Metastatic Breast Carcinoma in the Brain (tissue), 10 donors: Measurements from ENCODE around the gene DDOST.

- PRO-cap, 10 experiments, result no peak in any of the 10 experiments
Measured at GRCh38 chr1:20302010-20302448, 11.4 kb downstream of the VWA5B1 start.

DNA sequence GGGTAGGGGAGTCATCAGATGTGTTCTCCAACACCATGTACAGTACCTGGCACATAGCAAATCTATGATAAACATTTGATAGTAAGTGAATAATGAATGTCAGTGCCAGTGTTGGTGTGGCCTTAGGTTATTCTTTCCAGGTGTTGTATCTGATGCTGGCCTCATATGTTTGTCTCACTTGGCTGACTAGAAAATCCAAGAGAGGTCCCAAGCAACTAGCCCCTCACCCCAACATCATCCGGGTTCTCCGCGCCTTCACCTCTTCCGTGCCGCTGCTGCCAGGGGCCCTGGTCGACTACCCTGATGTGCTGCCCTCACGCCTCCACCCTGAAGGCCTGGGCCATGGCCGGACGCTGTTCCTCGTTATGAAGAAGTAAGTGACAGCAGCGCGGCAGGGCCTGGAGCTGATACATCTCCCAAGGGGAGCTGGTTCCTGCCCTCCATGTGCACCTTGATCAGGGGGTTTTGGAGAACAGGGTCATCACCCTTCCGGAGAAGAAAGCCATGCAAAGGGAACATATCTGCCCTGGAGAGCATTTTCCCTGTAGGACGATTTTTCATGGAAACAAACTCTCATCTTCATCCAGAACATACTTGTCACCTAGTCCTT is 11.1 kb downstream of the PINK1 start:
- PRO-cap, 10 experiments, result no peak in any of the 10 experiments

- PRO-cap, 10 experiments, result no peak in any of the 10 experiments
Measured at GRCh38 chr1:20660333-20661137, 634 bp downstream of the DDOST start.

GRCh38 chr1:20661138-20662057 is at the start of gene DDOST:
Gene DDOST (minus strand): TSS chr1:20661369.
- PRO-cap, 10 experiments, result peak in 10 of 10 experiments; most common plus-strand start chr1:20661709 (in 4); most common minus-strand start chr1:20661365 (in 8)

- PRO-cap, 10 experiments, result peak in 4 of 10 experiments; most common plus-strand start chr1:20685364 (in 2); most common minus-strand start chr1:20685207 (in 2)
Measured at GRCh38 chr1:20685009-20685454, 23.9 kb upstream of the DDOST start.

DNA sequence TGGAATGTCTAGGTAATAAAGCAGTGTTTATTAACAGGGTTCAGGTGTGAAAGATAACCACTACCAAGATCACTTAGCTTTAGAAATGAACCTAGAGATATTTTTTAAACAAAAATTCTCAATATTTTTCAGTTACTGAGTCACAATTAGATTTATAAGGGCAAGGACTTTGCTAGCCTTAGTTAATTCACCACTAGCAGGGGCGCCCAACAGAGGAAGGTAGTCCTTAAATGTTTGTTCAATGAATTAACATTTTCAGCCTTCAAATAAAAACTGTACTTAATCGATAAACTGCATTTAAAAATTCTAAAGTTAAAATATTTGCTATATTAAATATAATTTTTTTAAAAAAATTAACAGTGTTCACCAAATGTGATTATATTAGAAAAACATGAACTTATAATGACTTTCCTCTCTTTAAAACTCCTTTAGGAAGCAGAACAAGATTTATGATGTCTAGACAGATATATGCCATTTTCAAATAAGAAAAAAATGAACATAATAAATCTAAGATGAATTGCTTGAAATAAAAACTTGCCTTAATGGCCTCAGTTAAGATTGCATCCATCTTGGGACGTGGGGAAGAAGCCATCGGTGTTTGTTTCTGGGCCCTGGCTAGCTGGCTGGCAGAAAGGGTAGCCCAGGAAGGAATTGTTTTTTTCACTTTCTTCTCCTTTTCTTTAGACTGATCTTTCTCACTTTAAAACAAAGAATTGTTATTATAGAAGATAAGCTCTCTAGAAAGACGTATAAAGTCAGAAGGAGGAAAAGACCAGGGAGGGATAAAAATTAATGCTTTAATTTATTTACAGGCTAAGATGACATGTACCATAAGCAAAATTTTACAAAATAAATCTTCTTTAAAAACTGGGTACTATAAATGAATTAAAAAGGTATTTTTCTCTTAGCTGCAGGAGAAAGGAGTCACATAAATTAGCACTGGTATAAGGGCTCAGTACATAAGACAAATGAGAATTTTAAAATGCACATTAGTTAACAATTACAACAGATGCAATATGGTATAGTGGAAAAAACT is 13.9 kb downstream of the HP1BP3 start:
- PRO-cap, 10 experiments, result no peak in any of the 10 experiments

DNA sequence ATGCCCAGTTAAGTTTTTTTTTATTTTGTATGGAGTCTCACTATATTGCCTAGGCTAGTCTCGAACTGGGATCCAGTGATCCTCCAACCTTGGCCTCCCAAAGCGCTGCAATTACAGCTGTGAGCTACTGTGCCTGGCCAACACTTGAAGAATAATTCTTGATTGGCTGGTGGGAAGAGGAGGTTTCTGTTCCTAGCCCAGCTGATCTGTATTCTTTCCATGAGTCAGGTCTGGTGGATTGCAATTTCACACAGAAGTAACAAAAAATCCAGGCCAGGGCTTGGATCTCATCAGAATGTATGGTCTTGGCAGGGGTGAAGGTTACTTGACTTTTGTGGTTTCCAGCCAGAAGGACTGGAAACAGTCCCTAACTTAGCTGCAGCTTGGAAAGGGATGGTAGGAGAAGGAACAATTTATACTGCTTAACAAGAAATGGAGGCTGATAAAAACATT is 5.1 kb upstream of the HP1BP3 start:
- PRO-cap, 10 experiments, result no peak in any of the 10 experiments

- PRO-cap, 10 experiments, result no peak in any of the 10 experiments
Measured at GRCh38 chr1:20941218-20942559, 154.6 kb upstream of the HP1BP3 start.

DNA sequence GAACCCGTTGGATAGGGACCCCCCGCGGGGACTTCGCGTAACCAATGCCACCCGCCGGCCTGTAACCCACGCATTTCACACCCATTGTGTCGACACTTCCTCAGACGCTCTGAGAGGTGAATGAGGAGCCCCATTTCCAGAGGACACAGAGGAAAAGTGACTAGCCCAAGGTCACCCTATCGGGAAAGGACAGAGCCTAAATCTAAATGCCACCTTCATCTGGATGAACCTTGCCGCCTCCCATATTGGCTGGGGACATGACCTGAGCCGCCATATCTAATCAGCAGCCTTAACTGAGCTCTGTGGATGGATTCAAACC is 549 bp upstream of the EIF4G3 start:
- PRO-cap, 10 experiments, result no peak in any of the 10 experiments

GRCh38 chr1:21251614-21252716 is 38.3 kb downstream of the ECE1 start:
- PRO-cap, 10 experiments, result peak in 3 of 10 experiments; most common plus-strand start chr1:21252462 (in 2); most common minus-strand start chr1:21251848 (in 1)

- PRO-cap, 10 experiments, result peak in 6 of 10 experiments; most common plus-strand start chr1:21293557 (in 3); most common minus-strand start chr1:21293436 (in 2)
Measured at GRCh38 chr1:21292984-21294162, 3.1 kb upstream of the ECE1 start.

DNA sequence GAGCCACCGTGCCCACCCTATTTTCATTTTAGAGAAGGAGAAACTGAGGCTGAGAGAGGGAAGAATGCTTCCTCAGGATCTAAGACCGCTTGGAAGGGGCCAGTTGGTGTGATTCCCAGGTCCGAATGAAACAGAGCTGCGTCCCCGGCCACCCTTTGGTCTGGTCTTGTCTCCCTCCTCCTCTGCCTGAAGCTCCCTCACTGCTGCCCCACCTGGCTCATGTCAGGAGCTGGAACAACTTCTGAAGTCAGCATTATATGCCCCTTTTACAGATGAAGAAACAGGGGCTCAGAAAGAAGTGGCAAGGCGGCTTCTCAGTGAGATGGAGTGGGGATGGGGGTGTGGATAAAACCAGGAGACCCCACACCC is 31.6 kb upstream of the ECE1 start:
- PRO-cap, 10 experiments, result no peak in any of the 10 experiments

DNA sequence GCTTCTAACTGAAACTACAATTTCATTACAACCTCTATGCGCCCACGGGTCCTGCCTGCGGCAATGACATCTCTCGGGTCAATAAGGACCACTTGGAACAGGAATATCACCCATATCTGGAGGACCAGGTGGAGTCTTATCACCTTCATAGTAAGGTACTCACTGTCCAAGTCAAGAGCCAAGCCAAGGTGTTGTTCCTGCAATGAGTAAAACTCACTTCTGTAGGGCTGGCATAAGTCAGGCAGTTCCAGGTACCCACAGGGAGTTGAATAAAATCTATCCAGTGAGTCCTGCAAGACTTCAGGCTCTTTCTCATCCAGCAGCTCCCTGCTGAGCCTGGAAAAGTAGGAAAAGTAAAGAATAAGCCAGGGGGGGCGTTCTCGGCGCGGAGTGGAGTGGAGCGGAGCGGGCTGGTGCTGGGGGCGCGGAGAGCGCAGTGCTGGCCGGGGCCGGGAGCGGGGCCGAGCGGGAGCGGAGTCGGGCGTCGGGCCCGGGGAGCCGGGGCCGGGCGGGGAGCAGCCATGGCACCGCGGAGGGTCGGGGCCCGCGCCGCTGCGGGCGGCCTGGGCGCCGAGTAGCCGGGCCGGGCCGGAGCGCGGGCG is 12.2 kb upstream of the NBPF3 start:
- PRO-cap, 10 experiments, result peak in 4 of 10 experiments; most common plus-strand start position 375 of the sequence (in 3)

DNA sequence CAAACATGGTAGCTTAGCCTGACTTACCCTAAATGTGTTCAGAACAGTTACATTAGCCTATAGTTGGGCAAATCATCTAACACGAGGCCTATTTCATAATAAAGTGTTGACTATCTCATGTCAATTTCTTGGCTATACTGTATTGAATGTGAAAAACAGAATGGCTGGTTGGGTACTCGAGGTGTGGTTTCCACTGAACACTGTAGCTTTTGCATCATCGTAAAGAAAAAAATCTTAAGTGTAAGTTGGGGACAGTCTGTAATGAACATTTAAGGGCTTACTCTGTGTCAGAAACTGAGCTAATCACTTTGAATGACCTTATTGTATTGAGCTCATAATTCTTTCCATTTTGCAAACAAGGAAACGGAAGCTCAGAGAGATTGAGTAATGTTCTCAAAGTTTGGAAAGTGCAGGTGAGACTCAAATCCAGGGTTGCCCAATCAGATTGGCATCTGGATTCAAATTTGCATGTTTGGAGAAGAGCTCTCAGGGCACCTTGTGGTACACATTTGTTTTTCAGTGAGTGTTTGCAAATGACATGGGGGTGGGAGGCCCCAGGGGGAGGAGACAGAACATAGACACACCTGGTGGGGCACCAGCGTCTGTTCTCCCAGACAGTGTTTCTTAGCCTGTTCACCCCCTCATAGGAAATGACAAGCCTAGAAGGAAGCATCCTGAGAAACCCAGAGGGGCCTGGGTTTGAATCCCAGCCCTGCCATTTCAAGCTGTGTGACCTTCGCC is 7.9 kb downstream of the ALPL start:
- PRO-cap, 10 experiments, result no peak in any of the 10 experiments

DNA sequence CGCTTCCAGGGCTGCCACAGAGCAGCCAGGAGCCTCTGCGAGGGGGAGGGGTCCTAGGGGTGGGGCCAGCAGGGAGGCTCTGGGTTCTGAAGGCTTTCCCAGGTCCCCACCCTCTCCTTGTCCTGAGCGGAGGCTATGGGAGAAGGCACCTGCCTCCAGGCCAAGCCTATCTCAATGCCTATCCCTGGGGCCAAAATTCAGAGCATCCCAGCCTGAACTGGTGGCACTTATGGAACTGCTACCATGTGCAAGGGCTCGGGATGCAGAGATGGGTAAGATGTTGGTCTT is 38.9 kb downstream of the ALPL start:
- PRO-cap, 10 experiments, result no peak in any of the 10 experiments

DNA sequence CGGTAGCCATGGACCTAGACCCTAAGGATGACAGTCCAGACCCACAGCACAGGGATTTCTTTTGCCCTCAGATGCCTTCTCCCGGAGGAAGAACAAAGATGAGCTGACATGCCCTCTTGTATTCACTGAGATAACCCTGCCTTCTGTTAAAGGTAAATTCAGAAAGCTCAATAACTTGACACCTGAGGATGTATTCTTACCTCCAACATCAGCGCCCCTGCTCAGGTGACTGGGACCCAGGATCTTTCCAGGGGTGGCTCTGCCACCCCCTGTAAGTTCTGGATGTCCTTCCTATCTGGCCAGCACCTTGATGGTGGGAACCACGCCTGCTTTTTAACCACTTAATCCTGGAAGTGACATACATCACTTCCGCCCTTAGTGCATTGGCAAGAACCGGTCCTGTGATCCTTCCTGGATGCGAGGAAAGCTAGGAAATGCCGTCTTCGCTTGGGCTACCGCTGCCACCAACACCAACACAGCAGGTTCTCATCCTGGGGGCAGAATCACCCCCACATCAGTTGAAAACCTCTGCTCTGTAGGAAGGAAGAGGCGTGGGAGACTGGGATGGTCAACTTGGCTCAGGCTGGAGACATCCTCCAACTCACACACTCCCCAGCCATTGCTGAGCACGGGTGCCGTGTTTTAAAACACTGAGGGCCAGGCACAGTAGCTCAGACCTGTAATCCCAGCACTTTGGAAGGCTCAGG is 74.7 kb downstream of the ALPL start:
- PRO-cap, 10 experiments, result no peak in any of the 10 experiments

DNA sequence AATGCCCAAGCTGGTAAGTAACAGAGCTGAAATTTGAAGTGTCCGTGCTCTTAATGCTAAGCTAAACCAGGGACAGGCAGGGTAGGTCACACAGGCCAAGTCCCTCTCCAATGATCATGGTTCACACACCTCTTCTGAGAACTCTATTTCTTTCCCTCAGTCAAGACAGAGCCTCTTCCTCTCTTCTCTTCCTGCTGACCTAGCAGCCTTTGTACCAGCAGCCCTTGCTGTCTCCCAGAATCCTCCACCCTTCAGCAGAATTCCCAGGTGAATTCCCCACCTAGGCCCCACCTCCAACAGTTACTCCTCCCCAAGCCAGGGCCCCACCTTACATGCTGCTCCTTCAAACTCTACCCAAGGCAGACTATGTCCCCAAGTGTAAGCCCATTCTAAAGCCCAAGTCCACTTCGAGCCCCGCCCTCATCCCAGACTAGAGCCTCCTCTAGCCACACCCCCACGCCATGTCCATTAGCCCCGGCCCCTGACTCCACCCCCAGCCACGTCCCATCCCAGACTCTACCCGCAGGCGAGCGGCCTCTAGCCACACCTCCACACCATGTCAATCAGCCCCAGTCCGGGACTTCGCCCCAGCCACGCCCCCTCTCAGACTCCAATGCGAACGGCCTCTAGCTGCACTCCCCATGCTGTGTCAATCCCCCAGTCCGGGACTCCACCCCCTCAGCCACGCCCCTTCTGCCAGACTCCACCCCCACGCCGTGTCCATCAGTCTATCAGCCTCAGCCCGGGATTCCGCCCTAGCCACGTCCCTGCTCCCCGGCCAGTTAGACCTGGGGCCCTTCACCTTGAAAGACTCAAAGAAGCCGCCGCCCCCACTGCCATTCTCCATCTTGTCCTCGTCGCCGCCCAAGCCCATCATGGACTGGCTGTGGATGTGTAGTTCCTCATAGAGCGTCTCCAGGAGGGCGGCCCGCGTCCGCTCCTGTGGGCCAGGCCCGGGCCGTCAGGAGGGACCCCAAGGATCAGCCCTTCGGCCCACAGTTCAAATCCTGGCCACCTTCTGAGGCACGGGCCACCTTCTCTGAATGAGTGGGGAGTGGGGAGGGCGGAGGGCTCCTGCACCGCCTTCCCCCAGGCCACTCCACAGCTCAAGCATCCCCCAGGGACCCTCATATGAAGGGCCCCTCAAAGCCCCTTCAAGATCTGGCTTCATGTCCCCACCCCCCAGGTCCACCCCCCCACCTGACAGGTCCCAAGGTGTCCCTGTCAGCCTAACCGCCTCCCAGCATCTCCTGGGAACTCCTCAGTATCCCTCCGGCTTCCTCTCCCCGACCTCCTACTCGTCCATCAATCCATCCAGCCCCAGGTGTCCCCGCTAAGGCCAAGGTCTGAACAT is 61.3 kb downstream of the RAP1GAP start:
- PRO-cap, 10 experiments, result peak in 1 of 10 experiments; most common plus-strand start position 734 of the sequence (in 1)

GRCh38 chr1:21618966-21619549 is 50.1 kb downstream of the RAP1GAP start:
- PRO-cap, 10 experiments, result no peak in any of the 10 experiments

DNA sequence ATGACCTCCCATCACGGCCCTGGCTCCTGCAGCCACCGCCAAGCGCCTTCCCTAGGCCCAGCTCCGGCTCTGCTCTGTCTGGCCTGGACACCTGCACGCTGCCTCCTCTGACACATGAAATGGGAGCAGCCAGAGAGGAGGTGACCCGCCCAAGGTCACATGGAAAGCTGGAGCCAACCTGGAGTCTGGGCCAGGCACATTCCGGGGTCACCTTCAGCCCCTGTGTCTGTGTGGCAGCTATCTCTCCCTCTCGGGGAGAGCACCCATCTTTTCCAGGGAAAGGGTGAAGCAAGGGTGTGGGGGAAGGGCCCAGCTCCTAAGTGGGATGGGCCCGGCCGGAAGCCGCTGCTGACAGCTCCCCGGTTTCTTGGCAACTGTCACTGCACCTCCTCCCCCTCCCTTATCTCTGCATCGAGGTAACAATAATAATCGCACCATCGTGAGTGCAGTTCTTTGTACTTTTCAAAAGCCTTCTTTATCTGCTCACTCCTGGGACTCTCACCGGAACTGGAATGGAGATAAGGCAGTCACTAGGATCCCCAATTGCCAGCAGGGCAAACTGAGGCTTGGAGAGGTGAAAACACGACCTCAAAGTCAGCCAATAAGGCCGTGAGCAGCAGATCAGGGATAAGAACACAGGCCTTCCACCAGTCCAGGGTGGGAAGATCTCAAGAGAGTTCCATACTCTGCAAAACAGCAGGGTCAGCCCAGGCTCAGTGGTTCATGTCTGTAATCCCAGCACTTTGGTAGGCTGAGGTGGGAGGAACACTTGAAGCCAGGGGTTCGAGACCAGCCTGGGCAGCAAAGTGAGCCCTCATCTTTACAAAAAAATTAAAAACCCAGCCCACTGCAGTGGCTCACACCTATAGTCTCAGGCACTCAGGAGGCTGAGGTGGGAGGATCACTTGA is 37.0 kb downstream of the RAP1GAP start:
- PRO-cap, 10 experiments, result no peak in any of the 10 experiments

- PRO-cap, 10 experiments, result no peak in any of the 10 experiments
Measured at GRCh38 chr1:21668390-21669201, 561 bp downstream of the RAP1GAP start.